Endometrial microvascular endothelial cells (primary cell): ENCODE measurements around a stretch of chr1.

GRCh38 chr1:144490227-144490826 lies 28.9 kb upstream of the NBPF15 start:
- RAMPAGE, long total RNA: no peak

- RAMPAGE, long total RNA: no peak
Observed at GRCh38 chr1:145286857-145287530, 45.0 kb upstream of the PPIAL4D start.

DNA sequence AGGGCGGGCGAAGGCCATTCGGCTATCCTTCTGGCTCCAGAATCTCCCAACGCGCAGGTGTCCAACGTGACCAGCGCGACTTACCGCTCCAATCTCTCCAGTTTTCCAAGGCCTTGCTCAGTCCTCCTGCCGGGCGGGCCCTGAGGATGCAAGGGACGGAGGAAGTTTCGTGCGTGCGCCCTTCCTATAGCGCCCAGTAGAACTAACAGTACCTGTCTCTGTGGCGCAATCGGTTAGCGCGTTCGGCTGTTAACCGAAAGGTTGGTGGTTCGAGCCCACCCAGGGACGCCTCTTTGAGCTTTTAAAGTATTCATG lies 45.5 kb upstream of the PPIAL4D start:
- RAMPAGE, long total RNA: no peak

DNA sequence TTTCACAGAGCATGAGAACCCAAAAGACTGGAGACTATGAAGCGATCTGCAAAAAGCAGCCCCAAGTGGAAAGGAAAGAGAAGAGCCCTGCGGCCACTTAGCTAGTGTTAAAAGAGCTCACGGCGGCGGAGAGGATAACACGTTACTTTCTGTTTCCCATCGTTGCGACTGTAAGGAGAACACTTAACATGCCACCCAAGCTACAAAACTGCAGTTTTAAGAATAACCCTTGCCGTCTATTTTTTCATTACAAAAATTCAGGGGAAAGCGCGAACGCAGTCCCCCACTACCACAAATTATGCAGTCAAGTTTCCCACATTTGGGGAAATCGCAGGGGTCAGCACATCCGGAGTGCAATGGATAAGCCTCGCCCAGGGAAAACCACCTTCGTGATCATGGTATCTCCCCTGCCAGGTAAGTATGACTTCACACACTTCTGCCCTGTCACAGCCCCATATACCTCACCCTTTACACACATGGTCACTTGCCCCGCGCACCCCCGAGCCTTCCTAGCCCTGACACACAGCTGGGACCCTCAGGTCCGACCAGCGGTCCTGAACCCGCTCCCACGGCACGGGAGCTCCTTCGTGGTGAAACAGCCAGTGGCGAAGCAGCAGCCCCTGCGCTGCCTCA lies 40.1 kb upstream of the NBPF20 start:
- RAMPAGE, long total RNA: no peak

DNA sequence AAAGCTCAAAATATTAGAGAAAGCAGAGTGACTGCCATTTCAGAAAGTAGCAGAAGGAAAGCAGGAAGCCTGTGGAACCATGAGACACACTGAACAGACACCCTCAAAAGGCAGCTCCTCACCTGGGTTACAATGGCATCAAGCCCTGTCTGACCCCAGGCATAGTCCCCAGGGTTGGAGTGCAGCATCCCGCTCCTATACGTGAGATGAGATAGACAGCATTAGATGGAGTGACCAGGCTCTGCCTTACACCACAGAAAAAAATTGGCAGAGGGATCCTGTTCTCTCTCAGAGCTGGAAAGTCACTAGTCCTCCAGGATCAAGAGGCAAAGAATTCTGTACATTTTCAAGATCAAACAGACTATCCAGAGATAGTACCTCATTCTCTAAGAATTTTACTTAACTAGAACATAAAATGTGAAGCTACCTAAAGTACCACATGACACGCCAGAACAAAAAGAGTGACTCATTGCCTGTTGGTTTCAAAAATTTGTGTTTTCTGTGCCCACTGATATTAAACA lies 32.1 kb downstream of the CD160 start:
- RAMPAGE, long total RNA: no peak

GRCh38 chr1:145788694-145789230 lies 35.1 kb downstream of the RNF115 start:
- RAMPAGE, long total RNA: no peak

- RAMPAGE, long total RNA: no peak
Observed at GRCh38 chr1:145823032-145823314, 922 bp downstream of the RNF115 start.

GRCh38 chr1:145879698-145880208 lies 5.9 kb downstream of the ANKRD35 start:
- RAMPAGE, long total RNA: no peak

DNA sequence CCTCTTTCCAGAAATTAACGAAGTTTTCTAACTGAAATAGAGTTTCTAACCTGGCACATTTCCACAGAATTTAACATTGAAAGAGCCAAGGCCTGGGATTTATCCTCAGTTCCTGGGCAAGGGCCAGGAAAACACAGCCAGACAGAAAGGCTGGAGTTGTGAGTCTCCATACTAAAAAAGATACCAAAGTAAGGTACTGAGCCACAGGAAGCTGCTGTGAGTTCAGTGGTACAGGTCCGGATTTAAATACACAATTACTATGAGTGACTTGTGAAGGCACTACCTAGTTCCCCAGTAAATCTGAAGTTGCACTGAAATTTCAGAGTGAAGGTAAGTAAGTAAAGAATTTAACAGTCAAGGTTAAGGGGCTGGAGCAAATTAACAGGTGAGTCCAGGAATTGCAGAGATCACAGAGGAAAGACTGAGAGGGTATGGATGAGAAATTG lies 967 bp downstream of the LIX1L start:
- RAMPAGE, long total RNA: no peak

- RAMPAGE, long total RNA: no peak
Observed at GRCh38 chr1:145997781-145998091, 1.4 kb upstream of the TXNIP start.

- RAMPAGE, long total RNA: no peak
Observed at GRCh38 chr1:147109645-147110022, 62.6 kb downstream of the PRKAB2 start.

GRCh38 chr1:147237323-147237915 lies 5.1 kb upstream of the CHD1L start:
- RAMPAGE, long total RNA: no peak

DNA sequence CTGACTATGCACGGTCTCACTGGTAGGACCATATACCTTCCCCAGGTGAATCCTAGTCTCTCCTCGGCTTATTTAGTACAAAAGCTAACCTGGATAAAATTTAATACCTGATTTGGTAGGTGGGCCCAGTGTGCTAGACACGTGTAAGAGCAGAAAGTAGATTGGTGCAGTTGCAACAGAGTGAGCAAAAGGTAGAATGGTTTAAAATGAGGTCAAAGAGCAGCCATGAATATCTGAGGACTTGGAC lies 61.5 kb upstream of the BCL9 start:
- RAMPAGE, long total RNA: no peak

DNA sequence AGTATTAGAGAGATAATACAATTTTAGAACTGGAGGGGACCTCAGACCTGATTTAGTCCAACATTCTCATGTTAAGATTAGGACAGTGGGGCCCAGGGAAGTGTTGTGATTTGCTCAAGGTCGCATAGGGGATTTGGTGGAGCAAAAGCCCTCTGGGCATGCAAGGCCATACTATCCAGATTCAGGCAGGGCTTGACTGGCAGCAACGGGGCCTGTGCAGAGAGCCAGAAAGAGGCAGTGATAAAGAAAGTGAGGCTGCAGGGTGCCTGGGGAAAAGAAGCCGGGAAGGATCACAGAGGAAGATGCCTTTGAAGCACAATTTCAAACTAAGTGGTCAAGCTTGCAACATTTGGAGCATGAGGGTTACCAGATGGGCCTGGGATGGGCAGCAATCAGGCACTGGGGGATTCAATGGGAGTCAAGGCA lies 31.3 kb upstream of the BCL9 start:
- RAMPAGE, long total RNA: no peak

DNA sequence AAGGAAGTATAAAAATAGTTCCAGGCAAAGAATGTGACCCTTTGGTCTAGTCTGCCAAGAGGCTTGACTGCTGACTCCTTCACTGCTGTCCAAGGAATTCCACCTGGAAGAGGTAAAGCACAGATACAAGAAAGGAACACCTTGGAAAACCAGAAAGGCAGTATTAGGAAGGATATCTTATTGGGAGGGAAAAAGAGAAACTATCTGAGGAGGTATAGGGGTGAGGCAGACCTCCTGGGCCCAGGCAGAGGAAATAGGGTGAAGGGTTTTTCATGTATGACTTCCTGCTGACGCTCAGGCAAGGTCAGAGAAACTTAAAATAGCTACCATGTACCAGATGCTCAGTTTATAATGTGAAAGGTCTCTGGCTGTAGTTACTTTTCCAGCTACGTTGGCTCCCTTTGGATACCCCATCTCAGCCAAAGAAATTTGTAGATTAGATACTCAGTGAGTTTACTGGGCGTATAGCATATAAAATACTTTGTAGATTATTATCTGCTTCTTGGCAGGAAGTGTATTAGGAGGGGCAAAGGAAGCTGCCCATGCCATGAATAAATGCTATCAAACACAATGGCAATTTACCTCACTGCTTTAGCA lies 2.1 kb upstream of the GJA5 start:
- RAMPAGE, long total RNA: no peak

GRCh38 chr1:148038319-148039127 lies 110.3 kb downstream of the GPR89B start:
- RAMPAGE, long total RNA: no peak

- RAMPAGE, long total RNA: no peak
Observed at GRCh38 chr1:148125707-148126137, 26.4 kb downstream of the NBPF11 start.

DNA sequence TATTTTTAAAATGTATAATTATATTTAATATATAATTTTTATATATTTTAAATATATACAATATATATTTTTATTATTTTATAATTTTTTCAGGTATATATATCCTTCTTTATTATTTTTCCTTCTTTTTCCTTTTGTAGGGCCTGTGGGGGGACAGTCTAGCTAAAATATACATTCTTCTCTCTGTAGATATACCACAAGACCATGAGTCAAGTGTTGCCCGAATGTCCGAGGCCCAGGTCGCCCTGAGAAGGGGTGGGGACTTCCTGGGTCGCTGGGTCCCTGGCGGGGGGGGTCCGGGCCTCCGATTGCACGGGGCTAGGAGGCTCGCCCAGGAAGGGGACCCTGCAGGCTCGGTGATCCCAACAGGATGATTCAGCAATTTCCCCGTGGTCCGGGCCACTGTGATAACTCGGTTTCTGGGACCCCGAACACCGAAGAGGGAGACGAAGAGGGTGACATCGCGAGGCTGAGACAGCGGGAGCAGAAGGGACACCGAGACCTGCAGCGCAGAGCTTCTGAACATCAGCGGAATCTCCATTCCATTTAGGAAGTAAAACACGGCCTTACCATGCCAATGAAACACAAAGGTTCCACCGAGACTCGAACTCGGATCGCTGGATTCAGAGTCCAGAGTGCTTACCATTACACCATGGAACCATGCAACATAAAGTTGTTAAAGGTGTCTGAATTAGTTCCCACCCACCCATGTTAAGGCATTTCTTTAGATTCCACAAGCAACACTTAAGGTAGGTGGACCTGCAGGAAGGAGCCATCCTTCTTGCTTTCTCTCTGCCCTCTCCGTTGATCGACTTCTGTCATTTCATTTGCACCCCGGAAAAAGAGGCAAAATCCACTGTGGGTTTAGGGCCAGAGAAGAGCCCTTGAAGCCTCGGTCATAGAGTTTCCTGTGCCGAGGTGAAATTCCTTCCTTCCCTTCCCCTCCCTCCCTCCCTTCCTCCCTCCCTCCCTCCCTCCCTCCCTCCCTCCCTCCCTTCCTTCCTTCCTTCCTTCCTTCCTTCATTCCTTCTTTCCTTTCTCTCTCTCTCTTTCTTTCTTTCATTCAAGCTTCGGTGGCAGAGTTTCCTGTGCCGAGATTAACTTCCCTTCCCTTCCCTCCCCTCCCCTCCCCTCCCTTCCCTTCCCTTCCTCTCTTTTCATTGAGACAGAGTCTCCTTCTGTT lies 112.8 kb upstream of the NBPF11 start:
- RAMPAGE, long total RNA: no peak

GRCh38 chr1:149162775-149163020 lies 59.3 kb upstream of the NBPF9 start:
- RAMPAGE, long total RNA: no peak

GRCh38 chr1:149229086-149229507 lies 125.7 kb upstream of the NBPF9 start:
- RAMPAGE, long total RNA: no peak